Hair follicular keratinocyte (primary cell): ENCODE results near the genes PRDM12 and LAMC3.

- RAMPAGE, long total RNA = no peak
Observed at GRCh38 chr9:129886547-129886822, 51.2 kb downstream of the USP20 start.

- RAMPAGE, long total RNA = no peak
Observed at GRCh38 chr9:129914136-129914558, 78.9 kb downstream of the USP20 start.

DNA sequence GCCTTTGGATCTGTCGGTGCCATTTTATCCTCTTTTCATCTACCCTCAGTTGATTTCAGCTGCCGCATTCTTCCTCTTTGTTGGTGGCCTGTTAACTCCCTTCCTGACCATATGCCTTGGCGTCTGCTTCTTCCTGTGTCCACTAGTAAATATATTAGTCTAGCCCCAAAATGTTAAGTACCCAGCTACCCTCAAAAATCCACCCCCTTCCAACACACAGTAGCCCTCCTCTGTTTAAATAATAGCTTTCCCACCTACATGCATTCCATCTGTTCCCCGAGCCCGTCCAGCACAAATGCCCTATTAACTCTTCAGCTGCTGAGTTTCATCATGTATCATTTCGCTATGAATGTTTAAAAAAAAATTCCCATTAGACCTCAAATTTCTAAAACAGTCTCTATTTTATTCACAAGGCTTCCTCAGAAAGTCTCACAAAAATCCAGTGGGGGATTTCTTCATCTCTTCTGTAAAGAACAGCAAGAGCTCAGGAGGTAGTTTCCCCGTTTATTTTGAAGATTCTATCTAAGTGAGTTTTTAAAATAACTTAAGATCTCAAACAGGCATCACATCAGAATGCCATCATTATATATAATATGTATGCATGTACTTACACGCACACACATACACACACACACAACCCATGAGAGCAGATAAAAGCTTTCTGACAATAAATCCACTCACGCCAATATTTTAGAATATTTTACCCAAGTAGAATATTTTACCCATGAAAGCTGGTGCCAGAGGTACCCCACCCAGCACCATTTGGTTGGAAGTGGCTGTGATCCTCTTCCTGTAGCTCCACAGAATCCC, 97.6 kb downstream of the USP20 start:
- RAMPAGE, long total RNA = no peak

- RAMPAGE, long total RNA = no peak
Observed at GRCh38 chr9:129988852-129989489, 54.0 kb downstream of the FNBP1 start.

GRCh38 chr9:130054123-130054887, 599 bp downstream of the GPR107 start:
- RAMPAGE, long total RNA = no peak

GRCh38 chr9:130138178-130139281, 33.7 kb upstream of the NCS1 start:
- RAMPAGE, long total RNA = no peak

GRCh38 chr9:130140505-130141127, 31.6 kb upstream of the NCS1 start:
- RAMPAGE, long total RNA = no peak

DNA sequence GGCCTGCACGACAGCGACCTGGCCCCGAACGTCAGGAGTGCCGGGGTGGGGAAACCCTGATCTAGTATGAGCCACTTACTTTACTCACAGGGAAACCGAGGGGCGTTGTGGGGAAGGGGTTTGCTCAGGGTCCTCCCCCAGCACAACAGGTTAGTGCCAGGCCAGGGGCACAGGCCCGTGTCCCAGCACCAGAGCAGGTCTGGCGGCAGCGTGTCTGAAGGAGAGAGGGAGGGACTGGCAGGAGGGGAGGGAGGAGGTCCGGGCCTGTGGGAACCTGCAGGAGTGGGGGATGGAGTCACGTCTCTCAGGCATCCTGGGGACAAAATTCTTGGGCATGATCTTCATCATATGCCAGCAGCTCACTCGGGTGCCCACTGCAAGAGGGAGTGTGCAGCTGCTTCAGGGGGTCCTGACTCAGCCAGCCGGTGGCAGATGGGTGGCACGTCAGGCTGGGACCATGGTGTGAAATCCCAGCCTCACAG, 40.3 kb downstream of the NCS1 start:
- RAMPAGE, long total RNA = no peak

DNA sequence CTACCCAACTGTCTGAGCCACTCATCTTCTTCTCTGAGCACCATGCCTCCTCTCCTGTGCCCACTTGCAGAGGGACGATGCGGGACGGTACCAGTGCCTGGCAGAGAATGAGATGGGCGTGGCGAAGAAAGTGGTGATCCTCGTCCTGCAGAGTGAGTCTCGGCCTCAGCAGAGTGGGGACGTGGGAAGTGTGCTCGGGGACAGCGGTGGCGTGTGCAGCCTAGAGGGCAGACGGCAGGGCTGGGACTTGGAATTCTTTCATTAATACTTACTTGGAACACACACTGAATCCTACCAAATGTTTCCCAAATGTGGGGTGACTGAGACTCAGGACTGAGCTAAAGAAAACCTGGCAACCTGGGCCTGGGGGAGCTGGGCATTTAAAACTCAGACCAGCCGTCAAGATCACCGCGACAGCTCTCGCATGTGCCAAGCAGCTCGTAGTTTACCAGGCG, 34.2 kb upstream of the ASS1 start:
- RAMPAGE, long total RNA = no peak

GRCh38 chr9:130426634-130427504, 17.9 kb upstream of the ASS1 start:
- RAMPAGE, long total RNA = no peak

- RAMPAGE, long total RNA = no peak
Observed at GRCh38 chr9:130433195-130434255, 11.2 kb upstream of the ASS1 start.

- RAMPAGE, long total RNA = no peak
Observed at GRCh38 chr9:130442916-130443432, 1.8 kb upstream of the ASS1 start.

- RAMPAGE, long total RNA = no peak
Observed at GRCh38 chr9:130450322-130451110, 5.8 kb downstream of the ASS1 start.

DNA sequence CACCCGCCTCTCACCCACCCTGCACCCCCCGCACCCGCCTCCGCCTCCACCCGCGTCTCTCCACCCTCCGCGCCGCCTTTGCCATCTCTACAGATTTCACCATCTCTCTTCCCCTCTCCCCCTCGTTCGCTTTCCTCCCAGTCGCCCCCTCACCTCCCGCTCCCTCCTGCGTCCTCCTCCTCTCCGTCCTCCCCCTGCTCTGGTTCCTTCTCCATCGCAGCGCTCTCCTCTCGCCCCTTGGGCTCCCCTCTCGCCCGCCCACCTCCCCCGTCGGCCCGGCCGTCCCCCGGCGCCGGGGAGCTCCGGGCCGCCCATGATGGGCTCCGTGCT, at the start of gene PRDM12:
Gene PRDM12, plus strand, starts transcription at position 254 of the 330 bp plus-strand sequence.
- RAMPAGE, long total RNA = no peak

DNA sequence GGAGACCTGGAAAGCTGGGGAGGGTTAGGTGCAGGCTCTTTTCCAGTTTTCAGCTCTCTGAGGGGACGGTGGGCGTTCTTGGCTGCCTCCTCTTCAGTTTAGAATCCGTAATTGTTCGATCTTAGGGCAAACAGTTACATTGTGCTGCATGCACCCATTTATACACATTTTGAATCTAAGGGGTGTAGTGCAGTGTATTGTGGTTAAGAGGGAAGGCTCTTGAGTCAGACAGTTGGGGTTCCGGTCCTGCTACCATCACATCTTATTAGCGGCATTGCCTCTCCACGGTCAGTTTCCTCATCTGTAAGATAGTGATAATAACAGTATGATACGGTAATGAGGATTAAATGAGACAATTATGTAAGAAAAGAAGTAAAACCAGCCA, 613 bp downstream of the EXOSC2 start:
- RAMPAGE, long total RNA = no peak

GRCh38 chr9:130794306-130795026, 40.6 kb upstream of the ABL1 start:
- RAMPAGE, long total RNA = no peak

DNA sequence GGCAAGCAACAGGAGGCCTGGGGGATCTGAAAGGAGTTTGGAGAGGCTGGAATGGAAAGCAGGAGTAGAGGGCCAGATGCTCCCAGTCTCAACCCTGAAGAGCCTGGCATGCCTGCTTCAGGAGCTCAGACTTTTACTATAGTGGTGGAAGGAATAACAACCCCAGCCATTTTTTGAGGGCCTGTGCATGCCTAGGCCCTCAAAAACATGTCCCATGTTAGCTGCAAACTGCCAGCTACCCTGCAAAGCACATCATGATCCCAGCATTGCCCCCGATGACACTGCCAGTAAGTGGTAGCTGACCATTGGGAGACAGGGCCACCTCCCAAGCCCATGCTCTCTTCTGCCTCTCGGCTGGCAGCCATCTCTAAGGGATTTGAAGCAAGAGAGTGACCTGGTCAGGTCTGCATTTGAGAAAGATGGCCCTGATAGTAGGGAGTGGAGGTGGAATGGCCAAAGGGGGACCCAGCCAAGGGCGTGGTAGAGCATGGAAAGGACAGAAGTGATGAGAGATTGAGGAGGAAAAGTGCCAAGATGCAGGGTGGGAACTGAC, 8.8 kb downstream of the ABL1 start:
- RAMPAGE, long total RNA = no peak

DNA sequence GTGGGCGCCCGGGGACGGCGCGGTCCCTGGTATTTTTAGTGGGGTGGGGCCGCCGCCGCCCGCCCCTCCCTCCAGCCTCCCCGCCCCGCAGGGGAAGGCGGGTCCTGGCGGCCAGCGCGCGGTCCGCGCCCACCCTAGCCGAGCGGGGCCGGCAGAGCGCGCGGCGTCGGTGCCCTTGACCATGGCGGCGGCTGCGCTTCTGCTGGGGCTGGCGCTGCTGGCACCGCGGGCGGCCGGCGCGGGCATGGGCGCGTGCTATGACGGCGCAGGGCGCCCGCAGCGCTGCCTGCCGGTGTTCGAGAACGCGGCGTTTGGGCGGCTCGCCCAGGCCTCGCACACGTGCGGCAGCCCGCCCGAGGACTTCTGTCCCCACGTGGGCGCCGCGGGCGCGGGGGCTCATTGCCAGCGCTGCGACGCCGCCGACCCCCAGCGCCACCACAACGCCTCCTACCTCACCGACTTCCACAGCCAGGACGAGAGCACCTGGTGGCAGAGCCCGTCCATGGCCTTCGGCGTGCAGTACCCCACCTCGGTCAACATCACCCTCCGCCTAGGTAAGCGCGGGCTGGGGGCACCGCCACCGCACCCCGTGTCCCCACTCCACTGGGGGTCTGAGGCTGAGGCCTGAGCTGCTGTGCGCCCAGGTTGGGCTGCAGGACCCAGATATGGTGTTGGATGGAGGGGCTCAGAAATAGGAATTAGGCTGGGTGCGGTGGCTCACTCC, at the start of gene LAMC3:
Gene LAMC3, plus strand, starts transcription at position 141 of the 724 bp plus-strand sequence.
- RAMPAGE, long total RNA = no peak

DNA sequence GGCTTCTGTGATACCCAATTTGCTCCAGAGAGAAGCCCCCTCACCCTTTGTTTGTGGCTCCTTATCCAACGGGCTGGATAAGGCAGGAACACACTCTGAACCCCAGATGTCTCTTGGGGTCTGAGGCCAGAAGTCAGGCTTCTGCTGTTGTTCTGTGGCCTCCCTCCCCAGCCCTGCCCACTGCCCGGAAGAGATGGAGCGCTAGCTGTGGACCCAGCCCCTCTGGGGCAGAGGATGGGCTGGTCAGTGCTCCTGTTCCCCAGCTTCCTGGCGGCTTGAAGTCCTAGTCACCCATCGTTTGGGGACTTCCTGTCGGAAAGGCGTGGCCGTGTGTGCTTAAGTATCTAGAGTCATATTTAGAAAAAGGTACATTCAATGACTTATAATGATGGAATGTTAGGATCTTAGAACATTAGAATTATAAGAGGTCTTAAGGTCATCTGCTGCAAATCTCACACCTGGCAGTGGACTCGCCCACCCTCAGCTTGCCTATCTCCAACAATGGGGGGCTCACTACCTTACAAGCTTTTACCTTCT, 13.6 kb upstream of the AIF1L start:
- RAMPAGE, long total RNA = no peak

DNA sequence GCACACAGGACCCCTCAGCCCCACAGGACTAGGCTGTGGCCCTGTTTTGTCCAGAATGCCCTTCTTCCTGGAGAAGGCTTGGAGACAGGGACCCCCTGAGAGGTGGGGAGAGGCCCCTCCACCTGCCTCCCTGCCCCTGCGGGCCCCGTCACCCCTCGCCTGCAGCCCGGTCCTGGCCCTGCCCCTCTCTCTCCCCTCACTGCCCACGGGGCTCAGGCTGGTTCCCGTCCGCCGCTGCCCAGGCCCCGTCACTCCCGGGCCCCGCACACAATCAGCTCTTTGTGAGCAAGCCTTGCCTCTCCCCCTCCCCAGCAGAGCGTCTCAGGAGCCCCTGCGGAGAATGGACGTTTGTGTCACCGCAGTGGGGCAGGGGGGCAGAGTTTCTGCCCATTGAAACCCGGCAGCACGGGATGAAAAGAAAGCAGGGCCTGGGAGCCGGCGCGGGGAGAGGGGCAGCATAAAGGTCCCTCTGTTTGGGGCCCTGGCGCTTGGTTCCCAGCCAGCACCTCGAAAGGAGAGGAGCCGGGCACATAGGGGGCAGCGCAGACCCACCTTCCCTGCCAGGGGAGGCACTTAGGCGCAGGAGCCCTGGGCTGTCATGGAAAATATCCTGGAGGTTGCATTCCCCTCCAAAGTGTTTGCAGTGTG, 13.5 kb upstream of the NUP214 start:
- RAMPAGE, long total RNA = no peak